Diencephalon (tissue), 2 donors: Measurements from ENCODE around the gene TCIRG1.

- RAMPAGE, long total RNA: no peak
These were observed 7.8 kb upstream of the ANKRD13D start for GRCh38 chr11:67280932-67282007.

- RAMPAGE, long total RNA: no peak
These were observed 8.4 kb downstream of the SSH3 start for GRCh38 chr11:67311443-67312406.

DNA sequence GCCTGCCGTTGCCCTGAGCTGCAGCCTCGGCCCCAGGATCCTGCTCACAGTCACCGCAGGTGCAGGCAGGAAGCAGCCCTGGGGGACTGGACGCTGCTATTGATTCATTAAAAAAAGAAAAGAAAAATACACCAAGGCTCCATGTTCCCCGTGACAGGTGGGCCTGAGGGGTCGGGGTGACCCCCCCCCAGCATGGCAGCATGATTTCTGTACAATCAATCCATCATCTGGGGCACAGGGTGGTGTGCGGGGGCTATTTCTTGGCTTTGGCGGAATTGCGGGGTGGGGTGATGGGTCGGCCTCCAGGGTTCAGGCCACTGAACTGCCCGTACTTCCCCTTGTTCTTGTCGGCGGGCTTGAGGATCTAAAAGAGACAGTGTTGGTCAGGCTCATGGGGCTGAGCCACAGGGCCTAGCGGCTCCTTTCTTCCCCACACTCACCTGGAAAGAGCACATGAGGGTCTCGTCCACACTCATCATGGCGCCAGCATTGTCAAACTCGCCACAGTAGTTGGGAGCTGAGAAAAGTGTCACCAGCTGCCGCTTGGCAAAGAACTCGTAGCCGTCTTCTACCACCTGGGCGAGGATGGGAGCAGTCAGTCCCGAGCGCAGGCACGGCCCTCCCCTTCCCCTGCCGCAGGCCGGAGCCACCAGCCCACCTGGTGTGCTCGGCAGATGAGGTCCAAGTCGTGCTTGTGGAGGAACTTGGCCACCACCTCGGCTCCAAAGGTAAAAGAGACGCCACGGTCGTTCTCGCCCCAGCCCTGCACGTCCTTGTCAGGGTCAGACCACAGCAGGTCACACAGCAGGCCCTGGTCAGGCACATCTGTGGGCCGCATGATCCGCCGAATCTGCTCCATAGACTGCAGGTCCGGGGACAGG, 3.1 kb downstream of the PPP1CA start:
- RAMPAGE, long total RNA: no peak

- RAMPAGE, long total RNA: no peak
These were observed 433 bp downstream of the CARNS1 start for GRCh38 chr11:67415913-67416309.

GRCh38 chr11:67428699-67429813, 762 bp downstream of the RPS6KB2 start:
- RAMPAGE, long total RNA: no peak

GRCh38 chr11:67432071-67432581, 3.8 kb downstream of the RPS6KB2 start:
- RAMPAGE, long total RNA: no peak

DNA sequence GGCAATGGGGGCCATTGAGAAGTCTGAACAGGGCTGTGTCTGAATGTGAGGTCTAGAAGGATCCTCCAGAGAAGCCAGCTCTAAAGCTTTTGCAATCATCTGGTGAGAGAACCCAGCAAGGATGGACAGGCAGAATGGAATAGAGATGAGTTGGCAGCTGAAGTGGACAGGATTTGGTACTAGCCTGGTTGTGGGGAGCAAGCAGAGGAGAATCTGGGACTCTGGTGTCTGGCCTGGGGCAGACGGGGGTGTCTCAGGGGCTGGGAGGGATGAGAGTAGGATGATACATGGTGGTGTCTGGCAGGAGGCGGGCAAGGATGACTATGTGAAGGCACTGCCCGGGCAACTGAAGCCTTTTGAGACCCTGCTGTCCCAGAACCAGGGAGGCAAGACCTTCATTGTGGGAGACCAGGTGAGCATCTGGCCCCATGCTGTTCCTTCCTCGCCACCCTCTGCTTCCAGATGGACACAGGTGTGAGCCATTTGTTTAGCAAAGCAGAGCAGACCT, 2.2 kb downstream of the GSTP1 start:
- RAMPAGE, long total RNA: no peak

- RAMPAGE, long total RNA: no peak
These were observed 3.8 kb upstream of the NUDT8 start for GRCh38 chr11:67633501-67634010.

GRCh38 chr11:67804500-67804936, 130.1 kb upstream of the ALDH3B2 start:
- RAMPAGE, long total RNA: no peak

DNA sequence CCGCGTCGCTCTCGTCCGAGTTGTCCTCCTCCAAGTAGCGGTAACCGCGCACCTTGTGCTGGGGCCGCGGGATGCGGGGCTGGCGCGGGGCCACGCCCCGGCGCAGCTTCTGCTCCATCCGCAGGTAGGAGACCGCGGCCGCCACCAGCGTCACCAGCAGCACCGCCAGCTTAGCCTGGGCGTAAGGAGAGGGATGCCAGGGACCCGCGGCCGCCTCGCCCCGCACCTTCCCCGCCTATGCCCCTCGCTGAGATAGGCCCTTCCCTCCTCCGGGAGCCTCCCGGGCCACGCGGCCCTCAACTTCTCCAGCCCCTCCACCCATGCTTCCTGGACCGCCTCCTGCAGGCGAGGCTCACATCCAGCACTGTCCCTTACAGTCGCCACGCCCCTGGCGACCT, 12.2 kb downstream of the UNC93B1 start:
- RAMPAGE, long total RNA: no peak

DNA sequence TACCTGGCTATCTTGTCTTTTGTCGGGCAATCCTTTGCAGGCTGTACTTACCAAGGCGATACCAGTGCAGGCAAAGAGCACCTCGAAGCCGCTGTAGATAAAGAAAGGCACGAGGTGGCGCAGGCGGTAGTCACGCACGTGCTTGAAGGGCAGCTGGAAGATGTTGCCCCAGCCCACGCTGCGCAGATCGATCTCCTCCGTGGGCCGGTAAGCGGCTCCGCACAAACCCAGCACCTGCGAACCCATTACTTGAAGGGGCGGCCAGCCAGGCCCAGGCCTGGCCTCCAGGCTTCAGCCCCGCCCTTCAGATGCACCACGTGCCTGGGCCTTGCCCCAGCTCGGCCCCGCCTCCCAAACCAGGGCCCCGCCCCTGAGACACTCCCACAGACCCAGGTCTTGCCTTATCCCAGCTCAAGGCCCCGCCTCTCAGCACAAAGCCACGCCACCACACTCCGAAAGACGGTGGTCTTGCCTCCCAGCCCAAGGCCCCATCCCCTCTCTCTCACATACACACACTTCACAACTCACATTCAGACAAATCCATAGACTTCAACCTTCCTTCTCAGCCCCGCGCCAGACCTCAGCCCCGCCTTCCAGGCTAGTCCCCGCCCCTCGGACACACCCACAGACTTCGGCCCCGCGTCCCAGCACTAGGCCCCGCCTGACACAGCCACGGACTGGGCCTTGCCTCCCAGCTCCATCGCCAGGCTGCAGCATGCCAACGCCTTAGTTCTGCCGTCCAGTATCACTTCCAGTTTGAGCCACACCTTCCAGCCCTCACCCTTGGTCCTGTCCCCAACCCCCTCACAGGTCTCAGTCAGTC, 7.1 kb downstream of the UNC93B1 start:
- RAMPAGE, long total RNA: no peak

GRCh38 chr11:68014270-68015081, 4.3 kb downstream of the ALDH3B1 start:
- RAMPAGE, long total RNA: no peak

DNA sequence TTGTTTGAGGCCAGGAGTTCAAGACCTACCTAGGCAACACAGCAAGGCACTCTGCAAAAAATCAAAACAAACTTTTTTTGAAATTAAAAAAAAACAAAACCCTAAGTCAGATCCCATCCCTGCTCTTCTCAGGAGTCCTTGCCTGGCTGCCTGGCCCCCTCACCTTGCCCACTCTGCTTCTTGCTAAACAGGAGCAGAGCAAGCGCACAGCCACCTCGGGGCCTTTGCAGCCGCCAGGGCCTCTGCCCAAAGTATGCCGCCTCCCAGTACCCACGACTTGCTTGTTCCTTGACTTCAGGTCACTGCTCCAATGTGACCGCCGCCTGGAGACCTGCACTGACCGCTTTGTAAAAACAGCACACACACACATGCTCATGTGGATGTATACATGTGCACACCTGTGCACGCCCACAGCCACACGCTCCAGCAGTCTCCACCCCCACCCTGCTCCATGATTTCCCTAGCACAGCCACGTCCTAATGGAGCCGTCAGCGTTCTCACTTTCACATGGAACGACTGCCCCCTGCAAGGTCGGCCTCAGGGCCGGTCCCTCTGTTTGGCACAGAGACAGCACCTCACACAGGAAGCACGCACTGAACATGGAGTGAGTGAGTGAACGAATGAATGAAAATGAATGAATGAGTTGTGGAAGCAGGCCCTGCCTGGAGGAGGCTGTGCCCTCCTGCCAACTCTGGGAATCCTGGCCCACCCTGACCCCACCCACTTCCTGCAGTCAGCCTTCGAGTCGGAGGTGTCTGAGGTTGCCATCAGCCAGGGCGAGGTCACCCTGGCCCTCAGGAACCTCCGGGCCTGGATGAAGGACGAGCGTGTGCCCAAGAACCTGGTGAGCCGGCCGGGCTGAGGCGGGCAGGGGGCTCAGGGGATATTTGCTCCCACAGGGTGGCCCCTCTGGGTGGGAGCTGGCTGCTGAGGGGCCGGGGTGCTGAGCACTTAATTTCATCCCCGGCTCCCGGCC, 8.0 kb downstream of the ALDH3B1 start:
- RAMPAGE, long total RNA: no peak

DNA sequence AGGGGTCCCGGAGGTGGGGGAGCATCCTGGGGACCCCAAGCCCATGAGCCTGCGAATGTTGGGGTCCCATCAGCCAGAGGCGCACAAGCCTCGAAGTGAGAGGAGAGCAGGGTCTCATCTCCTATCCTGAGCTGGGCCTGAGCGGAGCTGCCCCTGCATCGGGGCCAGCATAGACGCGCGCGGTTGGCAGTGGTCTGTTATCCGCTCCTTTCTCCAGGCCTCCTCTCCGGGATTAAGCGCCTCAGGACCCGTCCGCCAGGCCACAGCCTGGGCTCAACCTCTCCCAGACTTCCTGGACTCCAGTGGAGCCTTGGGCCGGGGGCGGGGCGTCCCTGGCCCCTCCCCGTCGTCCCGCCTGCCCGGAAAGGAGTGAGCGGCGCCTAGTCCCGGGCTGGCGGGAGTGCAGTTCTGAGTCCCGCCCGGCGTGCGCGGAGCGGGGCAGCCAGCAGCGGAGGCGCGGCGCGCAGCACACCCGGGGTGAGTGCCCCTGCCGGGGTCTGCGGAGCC, at the start of gene TCIRG1:
Gene TCIRG1 (plus strand): TSS at position 383 of the 507 bp plus-strand sequence.
- RAMPAGE, long total RNA: no peak

- RAMPAGE, long total RNA: no peak
These were observed 12.9 kb downstream of the TCIRG1 start for GRCh38 chr11:68051224-68052599.

DNA sequence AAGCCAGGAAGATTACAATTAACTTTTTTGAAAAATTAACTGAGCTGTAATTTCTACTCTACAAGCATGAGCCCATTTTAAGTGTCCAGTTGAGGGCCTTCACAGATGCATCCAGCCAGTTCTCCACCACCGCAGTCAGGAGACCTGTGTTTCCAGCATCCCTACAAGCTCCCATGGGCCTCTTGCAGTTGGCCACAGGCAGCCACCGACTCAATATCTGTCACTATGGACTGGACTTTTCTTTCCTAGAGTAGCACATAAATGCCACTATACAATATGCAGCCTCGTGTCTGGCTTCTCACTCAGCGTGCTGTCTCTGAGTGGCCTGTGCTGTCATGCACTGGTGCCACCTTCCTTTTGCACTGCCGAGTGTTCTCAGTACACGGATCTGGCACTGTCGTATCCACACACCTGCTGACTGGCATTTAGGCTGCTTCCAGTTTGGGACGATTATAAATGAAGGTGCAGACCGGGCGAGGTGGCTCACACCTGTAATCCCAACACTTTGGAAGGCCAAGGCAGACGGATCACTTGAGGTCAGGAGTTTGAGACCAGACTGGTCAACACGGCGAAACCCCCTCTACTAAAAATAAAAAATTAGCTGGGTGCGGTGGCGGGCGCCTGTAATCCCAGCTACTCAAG, 15.9 kb downstream of the TCIRG1 start:
- RAMPAGE, long total RNA: no peak

GRCh38 chr11:68062295-68063214, 23.7 kb downstream of the TCIRG1 start:
- RAMPAGE, long total RNA: no peak

GRCh38 chr11:68081137-68082294, 39.7 kb downstream of the CHKA start:
- RAMPAGE, long total RNA: no peak

- RAMPAGE, long total RNA: no peak
These were observed 28.9 kb upstream of the CHKA start for GRCh38 chr11:68150063-68150503.

GRCh38 chr11:68211520-68212035, 1.5 kb downstream of the KMT5B start:
- RAMPAGE, long total RNA: no peak